AG09309 (cell line): ENCODE measurements around a stretch of chr16.

DNA sequence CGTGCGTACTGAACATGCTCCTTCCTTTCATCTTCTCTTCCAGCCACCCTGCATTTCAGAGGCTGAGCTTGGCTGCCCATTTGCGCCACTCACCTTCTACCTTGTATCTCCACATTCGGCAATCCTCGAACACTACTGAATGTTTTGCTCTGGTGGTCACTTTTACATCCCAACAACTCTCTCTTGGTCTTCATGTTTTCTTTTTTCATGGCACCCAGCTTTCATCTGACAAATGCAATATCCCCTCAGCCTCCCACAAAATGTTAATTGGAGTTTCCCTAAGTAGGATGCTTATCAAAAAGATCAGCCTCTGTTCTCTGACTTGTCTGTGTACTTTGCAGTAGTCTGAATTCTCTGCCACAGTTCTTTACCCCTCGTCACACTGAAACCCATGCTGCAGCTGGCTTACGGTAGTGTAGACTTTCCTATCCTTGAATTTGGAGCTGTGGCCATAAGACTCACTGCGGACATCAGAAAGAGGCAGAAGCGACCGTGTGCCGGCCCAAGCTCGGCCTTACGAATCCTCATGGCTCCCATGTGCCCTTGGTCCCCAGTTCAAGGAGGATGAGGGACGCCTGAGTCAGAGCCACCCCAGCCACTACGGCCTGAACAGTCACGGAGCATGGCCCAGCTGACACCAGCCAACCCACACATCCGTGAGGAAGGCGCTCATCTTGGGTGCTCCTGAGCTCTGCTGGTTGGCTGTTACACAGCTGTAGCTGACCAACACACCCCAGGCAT, 44.2 kb downstream of the ZCCHC14 start:
- RRBS, result no CpG with 5 or more reads among the region's 18 CpGs

GRCh38 chr16:87490090-87491024, 2.5 kb downstream of the ZCCHC14 start:
- RRBS, result no CpG with 5 or more reads among the region's 32 CpGs

DNA sequence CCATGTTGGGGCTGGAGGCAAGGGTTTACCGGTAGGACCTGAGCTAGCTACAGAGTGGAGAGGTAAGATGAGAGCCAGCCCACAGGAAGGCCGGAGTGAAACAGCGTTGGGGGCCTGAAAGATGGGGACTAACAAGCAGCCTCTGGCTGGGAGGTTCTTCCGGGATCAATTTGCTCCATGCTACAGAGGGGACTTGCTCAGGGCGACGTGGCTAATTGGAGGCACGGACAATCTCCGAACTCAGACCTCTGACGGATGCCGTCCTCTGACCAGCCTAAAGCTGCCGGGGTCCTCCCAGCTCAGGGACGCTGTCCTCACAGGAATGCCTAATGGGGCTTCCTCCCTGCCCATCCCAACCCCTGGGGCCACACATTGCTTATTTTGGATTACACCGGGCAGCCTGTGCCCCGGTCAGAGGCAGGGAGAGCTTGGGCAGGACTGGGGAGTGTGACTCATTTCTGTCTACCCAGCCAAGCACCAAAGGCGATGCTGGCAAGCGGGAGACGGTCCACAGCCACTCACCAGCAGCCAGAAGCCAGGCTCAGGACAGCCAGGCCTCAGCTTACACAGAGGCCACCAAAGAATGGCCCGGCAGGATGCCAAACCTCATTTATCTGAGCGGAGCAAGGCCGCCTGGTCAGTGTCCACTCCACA, 25.6 kb upstream of the ZCCHC14 start:
- RRBS, result 23% methylated on average over 3 of the region's 20 CpGs

DNA sequence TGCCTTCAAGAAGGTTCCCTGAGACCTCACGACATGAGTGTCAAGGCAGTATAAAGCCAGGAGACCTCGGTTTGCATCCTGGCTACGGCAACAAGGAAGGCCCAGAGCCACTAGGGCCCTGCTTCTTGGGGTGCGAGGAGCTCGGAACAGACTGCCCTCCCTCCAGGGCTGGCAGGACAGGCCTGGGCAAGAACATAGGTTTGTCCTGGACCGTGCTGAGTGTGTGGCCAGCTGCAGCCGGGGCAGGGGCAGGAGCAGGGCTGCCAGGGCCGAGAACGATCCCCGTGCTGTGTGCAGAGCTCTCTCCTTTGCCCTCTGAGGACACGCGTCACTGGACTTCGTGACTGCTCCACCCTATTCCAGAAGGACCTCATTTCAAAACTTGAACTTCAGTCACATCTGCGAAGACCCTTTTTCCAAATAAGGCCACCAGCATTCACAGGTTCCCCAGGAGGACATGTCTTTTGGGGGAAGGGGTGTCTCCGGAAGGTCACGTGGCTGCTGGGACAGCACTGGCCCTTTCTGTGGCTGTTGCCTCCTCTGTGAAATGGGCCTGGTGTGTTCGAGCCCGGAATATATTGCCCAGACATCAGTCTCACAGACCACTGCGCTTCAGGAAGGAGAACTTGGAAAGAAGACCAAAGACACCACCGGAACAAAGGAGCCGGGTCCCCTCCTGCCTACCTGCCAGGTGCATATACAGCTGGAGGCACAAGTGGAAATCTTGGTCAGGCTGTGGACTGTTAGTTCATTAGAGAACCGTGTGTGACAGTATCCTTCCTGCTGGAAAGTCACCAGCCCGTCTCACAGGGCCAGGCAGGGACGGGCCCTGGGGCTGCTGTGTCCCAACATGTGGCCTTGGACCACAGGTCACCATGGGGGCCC, 27.6 kb downstream of the SLC7A5 start:
- RRBS, result 96% methylated on average over 5 of the region's 24 CpGs

DNA sequence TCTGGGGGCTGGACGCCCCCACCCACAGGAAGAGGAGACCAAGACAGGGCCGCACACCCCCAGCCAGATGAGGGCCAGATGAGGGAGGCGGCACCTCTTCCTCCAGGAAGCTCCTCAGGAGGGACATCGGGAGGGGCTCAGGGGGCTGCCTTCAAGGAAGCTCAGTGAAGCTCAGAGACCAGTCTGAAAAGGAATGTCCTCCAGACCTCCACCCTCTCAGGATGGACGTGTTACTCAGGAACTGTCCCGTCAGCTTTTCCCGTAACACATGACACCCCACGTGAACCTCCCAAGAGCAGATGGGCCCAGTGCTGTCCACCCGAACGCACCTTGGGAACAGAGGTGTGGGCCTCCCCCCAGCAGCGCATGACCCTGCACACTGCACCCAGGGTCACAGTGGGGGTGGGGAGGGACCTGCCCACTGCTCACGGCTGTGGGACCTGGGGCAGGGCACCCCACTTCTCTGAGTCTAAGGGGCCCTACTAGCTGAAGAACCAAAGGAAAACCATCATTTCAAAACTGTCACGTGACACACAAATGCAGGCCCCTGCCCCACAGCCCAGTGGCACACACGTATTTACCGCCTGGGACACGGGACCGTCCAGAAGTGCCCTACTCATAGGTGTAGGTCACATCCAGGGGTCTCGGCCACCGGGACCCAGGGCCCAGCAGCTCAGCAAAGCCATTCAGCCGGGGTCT, 21.8 kb downstream of the SLC7A5 start:
- RRBS, result no CpG with 5 or more reads among the region's 20 CpGs

- RRBS, result no CpG with 5 or more reads among the region's 26 CpGs
Measured at GRCh38 chr16:87852692-87853609, 16.4 kb downstream of the SLC7A5 start.

DNA sequence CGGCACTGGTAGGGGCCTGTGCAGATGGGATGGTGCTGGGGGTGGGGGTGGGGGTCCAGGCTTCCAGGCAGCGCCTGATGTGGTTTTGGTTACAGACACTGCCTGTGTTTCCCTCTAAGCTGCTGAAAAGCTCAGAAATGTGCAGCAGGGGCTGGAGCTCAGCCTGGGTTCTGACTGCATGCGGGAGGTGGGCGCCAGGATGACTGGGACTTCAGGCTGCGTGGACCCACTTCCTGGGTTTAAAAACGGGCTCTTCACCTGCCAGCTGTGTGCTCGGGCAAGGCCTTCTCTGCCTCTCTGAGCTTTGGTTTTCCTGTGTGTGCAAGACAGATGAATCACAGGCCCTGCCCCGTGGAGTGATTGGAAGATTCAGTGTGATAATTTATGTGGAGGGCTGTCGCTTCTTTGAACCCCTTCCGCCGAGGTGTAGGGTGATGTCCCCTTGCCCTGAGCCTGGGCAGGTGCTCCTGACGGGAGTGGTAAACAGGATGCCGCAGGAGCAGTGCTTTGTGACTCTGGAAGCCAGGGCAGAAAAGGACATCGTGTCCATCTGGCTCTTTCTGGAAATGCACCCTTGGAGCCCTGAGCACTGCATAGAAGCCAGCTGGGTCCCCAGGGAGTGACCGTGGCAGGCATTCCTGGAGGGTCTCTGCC, 28.3 kb upstream of the SLC7A5 start:
- RRBS, result no CpG with 5 or more reads among the region's 15 CpGs

DNA sequence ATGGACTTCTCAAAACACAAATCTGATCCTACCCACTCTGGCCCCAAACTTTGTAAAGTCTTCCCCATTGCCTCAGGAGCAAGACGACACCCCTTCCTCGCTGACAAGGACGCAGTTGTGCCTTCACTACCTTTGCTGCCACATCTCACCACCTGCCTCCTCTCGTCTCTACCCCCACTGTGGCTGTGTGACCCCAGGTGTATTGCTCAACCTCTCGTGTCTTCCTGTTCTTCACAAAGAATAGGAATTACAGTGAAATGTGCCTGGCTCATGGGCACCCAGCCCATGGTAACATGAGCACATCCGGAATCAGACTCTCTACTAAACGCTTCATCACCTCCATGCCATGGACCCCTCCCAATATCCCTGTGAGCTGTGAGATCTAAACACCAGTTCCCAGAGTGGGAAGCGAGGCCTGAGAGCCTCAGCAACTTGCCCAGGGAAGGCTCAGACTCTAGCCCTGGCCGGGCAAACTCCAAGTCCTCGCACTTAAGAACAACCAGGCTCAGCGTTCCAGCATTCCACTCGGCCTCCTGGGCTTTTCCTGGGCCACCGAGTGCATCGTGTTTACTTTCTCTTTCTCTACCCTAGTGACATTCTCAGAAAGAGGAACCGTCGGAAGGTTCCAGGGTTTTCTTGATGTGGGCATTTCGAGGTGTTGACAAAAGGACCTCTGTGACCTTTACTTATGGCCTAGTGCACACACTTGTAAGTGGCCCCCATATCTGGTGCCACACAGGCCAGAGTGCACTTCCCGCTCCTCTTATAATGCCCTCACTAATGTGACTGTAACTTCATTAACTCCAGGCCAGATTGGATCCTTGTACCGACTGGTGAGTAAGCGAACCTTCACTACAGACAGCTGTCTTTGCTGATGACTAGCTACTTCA, 3.3 kb upstream of the BANP start:
- RRBS, result no CpG with 5 or more reads among the region's 20 CpGs

- RRBS, result no CpG with 5 or more reads among the region's 14 CpGs
Measured at GRCh38 chr16:87956147-87956779, 5.0 kb downstream of the BANP start.

GRCh38 chr16:88027173-88027862, 76.1 kb downstream of the BANP start:
- RRBS, result no CpG with 5 or more reads among the region's 43 CpGs

GRCh38 chr16:88088079-88088411, 136.8 kb downstream of the BANP start:
- RRBS, result no CpG with 5 or more reads among the region's 14 CpGs

- RRBS, result 49% methylated on average over 6 of the region's 47 CpGs
Measured at GRCh38 chr16:88143495-88144523, 192.6 kb downstream of the BANP start.

DNA sequence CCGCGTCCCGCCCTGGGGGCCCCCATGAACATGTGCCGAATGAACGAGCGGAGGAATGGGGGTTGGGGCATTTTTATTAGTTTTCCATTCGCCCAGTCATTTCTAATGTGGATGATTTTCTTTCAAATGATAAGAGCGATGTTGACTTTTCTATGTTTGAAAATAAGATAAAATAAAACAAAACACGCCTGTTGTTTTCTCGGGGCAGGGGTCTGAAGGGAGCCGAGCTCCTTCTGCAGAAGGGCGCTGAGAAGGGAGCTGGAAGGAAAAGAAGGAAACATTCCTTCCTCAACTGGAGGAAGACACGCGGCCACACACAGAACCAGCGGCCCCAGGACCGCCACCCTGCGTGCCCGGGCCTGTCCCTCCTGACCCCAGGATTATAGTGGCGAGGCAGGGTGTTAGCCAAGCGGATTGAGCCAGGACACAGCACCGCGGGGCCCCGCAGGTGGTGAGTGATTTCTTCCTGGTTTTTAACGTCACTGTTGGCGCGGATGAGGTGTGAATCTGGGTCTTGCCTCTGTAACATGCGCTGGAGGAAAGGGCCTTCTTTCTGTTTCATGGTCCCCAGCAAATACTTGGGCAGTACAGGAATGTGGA, 158.8 kb upstream of the ZNF469 start:
- RRBS, result no CpG with 5 or more reads among the region's 27 CpGs

DNA sequence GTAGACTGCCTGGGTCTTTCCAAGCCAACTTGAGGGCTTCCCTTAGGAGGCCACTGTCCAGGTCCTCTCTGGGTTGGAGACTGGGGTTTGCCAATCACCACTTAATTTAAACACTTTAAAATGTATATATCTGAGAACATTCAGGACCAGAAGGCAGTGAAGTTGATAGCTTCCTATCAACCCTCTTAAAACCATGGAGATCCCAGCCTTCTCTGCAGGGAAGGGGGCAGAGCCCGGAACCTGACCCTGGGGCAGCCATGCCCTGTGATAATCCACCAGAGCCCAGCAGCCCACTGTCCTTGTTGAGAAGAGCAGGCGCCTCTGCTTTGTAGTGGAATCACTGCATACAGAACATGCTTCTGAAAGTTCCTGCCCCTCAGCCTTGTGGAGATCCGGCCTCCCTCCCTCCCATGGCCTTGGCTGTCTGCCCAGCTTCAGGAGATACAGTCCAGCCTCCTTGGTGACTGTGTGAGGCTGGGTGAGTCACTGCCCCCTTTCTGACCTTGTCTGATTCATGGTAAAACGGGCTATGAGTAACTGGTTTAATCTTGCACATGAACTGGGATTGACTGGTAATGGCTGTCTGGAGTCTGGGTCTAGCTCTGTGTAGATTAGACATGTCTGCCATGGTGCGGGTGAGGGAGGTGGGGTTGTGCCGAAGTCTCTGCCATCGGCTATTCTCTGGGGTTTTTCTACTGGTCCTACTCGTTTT, 144.1 kb upstream of the ZNF469 start:
- RRBS, result no CpG with 5 or more reads among the region's 8 CpGs

DNA sequence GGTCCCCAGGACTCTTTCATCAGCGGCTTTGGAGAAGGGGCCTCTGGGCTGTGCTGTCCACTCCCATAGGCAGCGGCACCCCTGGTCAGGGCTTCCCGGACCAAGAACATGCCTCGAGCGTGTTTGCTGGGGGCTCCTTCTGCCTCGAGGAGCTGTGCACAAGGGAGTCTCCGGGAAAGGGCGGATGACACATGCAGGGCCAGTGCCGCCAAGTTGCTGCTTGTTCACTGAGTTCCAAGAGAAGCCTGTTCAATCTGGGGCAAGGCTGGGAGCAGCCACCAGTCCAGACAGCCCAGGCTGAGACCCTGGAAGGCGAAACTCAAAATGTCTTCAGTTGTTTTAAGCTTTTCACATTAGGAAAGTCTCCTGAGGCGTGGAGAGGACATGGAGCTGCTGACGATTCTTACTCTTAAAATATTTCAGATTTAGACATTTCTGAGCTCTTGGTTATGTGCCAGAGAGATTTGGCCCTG, 84.5 kb upstream of the ZNF469 start:
- RRBS, result 21% methylated on average over 5 of the region's 12 CpGs

- RRBS, result 2% methylated on average over 35 of the region's 50 CpGs
Measured at GRCh38 chr16:88453576-88453901, 459 bp downstream of the ZFPM1 start.

- RRBS, result 5% methylated on average over 17 of the region's 53 CpGs
Measured at GRCh38 chr16:88454102-88454913, 1.2 kb downstream of the ZFPM1 start.

DNA sequence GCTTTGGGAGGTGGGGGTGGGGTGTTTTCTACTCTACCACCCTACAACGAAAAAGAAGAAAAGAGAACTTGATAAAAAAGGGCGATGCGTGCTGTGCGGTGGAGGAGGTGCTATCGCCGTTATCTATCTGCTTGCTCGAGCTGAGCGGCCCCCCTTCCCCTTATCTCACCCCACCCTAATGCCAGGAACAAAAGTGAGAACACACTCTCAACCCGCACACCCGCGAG, 14.6 kb downstream of the ZFPM1 start:
- RRBS, result no CpG with 5 or more reads among the region's 11 CpGs

DNA sequence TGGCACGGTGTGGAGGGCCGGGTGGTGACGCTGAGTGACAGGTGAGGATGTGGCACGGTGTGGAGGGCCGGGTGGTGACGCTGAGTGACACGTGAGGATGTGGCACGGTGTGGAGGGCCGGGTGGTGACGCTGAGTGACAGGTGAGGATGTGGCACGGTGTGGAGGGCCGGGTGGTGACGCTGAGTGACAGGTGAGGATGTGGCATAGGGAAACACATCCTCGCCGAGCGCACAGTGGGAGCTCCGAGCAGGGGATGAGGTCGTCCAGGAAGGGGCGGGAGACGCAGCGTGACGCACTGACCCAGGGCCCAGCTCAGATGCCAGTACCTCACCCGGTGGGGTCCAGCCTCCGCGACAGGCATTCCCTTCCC, 17.6 kb downstream of the ZFPM1 start:
- RRBS, result no CpG with 5 or more reads among the region's 25 CpGs

DNA sequence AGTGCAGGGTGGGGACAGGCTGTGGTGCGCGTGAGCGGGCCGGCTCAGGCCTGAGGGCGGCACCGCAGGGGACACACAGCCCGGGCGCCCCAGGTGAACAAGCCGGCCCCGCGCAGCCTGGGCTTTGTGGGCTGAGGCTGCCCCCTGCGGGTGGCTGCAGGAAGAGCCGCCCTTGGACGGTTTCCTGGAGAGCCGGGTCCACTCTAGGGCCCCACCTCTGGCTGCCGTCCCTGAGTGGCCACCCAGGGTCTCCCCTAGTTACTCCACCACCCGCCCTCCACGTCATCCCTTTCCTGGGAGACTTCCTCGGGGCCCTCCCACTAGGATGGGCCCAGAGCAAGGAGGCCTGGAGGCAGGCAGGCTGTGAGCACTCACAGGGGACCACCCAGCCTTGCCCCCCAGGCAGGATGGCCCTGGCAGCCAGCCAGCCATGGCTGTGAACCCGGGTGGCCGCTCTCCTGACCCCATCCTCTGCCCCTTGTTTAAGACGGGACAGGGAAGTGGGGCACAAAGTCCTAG, 42.7 kb upstream of the ZC3H18 start:
- RRBS, result 19% methylated on average over 13 of the region's 22 CpGs